ENCODE measurements around a stretch of chr1.

DNA sequence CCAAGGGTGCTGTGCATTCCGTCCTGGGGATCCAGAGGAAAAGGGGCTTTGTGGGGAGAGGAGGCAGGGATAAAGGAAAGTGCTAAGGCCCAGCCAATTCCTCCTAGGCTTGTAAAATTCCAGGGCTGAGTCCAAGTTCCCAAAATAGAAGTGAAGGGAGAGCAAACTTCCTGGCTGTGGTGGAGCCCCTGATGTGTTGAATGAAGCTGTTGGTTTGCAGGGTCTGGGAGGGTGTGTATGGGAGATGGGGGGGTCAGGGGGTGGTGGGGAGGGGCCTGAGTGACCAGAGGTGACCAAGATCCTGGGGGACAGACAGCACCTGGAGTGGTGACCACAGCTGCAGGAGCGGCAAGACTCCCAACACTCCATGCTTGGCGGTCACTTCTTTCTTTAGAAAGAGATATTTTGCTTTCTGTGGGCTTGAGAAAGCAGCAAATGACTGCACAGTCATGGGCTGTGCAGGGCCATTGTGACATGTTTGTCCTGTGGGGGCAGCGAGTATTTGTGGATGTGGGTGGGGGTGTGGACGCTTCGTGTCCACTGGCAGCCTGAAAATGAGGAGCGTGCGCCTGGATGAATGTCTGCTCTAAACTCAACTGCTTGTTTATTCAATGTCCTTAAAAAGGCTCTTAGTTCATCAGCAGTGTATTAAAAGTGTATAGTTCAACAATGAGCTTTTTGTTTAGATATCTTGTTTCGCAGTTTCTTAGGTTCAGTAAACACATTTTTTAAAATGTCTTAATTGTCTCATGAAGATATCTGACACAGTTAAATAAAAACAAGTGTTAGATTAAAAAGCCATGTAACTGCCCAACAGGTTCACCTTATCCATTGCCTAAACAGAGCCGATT is 68.2 kb downstream of the TLR5 start:
- PRO-cap: no peak
- RAMPAGE, long total RNA, 2 experiments: no peak in any of the 2 experiments

DNA sequence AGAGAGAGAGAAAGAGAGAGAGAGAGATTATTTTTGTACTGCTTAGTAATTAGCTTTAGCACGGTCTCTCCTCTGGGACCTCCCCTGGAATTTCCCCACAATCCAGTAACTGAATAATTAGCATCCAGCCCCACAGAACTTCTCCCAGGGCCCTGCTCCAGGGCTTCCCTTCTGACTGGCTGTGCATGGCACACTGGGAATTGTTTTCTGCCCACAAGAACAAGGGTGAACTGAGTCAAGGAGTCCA is 1.3 kb downstream of the TLR5 start:
- PRO-cap: no peak
- RAMPAGE, long total RNA, 2 experiments: no peak in any of the 2 experiments

DNA sequence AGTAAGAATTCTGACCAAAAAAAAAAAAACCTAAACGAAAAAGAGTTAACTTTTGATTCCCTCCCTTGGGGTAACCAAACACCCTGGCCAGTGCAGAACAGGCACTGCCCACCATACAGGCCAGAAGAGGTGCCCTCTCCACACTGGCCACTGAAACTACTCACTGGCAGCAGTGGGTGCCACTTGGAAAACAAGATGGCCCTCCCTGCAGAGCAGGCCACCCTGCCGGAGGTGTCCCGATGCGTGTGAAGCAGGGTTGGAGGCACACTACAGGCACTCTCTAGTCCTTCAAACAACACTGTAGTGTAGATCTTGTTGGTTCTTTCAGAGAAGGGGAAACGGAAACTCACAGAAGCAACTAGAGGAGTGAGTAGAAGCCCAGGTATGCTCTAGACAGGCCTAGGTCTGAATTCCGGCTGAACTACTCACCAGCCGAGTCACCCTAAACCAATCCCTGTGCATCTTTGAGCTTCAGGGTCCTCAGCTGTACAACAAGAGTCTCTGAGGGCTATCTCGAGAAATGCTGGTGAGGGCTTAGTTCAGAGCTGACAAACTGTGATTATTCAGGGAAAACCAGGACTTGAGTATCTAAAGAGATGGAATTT is 87.4 kb upstream of the TLR5 start:
- PRO-cap: no peak
- RAMPAGE, long total RNA, 2 experiments: no peak in any of the 2 experiments

DNA sequence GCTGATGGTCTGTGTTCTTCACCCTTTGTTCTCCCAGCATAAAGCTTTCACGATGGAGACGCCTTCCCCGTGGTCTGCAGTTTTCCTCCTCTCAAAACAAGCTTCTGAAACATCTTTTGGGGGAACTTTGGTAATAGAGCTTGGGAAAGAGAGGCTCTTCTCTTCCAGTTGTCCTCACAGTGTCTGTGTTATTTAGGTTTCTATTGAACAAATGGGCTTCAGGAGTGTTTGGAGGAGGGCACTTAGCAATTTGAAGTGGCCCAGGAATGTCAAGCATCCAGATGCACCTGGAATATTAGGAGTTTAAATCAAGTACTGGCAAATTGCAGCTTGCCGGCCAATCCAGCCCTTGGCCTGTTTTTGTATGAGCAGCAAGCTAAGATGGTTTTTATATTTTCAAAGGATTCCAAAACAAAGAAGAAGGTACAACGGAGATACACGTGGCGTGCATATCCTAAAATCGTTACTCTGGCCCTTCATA is 94.6 kb downstream of the CCDC185 start:
- PRO-cap: no peak
- RAMPAGE, long total RNA, 2 experiments: no peak in any of the 2 experiments

- PRO-cap: no peak
- RAMPAGE, long total RNA, 2 experiments: no peak in any of the 2 experiments
These were observed 867 bp downstream of the CAPN8 start for GRCh38 chr1:223664664-223665004.

DNA sequence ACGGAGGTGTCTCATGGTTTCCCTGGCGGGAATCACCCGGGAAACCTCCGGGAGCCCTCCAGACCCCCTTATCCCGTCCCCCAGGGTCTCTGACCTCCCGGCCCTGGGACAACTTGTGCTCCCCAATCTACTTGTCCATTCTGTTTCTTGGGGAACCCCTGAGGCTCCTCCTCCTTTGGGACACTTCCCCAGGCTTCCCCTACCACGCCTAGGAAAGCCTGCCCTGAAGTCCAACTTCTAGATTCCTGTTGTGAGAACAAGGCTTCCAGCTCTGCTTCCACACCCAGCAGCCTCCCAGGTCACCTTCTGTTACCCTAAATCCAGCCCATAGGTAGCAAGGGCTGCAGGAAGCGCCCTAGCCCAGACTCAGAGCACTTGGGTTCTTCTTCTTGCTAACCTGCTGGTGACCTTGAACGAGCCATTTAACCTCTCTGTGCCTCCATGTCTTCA is 1.1 kb downstream of the CAPN2 start:
- PRO-cap: no peak
- RAMPAGE, long total RNA, 2 experiments: no peak in any of the 2 experiments

DNA sequence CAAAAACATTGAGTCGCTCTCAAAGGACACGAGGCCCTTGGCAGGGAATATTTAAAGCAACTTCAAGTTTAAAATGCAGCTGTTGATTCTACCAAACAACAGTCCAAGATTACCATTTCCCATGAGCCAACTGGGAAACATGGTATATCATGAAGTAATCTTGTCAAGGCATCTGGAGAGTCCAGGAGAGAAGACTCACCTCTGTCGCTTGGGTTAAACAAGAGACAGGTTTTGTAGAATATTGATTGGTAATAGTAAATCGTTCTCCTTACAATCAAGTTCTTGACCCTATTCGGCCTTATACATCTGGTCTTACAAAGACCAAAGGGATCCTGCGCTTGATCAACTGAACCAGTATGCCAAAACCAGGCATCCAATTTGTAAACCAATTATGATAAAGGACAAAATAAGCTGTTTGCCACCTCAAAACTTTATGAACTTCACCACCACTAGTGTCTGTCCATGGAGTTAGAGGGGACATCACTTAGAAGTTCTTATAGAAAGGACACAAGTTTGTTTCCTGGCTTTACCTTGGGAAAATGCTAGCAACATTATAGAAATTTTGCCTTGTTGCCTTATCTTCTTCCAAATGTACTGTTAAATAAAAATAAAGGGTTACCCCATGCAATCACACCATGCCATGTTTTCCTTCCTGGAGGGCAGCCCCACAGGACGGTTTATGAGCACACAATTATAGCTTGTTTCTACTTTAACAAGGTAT is 63.0 kb downstream of the CAPN2 start:
- PRO-cap: no peak
- RAMPAGE, long total RNA, 2 experiments: no peak in any of the 2 experiments

DNA sequence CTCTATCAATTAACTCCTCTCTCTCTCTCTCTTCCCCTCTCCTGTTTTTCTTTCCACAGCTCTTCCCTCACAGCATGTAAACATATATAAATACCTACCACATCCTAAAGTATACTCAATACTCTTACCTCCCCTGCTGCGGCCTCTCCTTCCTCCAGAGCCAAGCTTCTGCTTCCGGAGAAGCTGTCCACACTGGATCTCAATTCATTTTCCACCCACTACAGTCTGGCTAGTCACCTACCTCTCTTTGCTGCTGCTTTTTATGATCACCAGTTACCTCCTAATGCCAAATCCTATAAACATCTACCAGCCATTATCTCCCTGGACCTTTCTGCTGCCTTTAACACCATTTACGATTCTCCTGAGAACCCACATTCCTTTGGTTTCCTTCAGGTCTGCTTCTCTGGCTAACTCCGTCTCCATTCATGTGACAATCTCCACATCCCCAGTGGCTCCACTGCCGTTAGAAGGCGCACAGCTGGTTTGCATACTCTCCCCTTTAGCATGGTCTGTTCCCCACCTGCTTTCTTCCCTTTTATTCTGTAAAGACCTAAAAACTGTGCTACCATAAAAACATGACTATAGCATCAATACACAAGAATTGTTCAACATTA is 64.9 kb downstream of the CAPN2 start:
- PRO-cap: no peak
- RAMPAGE, long total RNA, 2 experiments: no peak in any of the 2 experiments

DNA sequence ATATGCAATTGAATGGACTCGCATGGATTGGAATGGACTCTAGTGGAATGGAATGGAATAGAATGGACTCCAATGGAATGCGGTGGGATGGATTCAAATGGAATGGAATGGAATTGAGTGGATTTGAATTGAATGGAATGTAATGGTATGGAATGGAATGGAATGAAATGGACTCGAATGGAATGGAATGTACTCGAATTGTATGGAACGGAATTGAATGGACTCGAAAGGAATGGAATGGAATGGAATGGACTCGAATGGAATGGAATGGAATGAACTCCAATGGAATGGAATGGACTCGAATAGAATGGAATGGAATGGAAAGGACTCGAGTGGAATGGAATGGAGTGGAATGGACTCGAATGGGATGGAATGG is 99.5 kb upstream of the FBXO28 start:
- PRO-cap: no peak
- RAMPAGE, long total RNA, 2 experiments: no peak in any of the 2 experiments

- PRO-cap: no peak
- RAMPAGE, long total RNA, 2 experiments: no peak in any of the 2 experiments
These were observed 50.2 kb upstream of the FBXO28 start for GRCh38 chr1:224063711-224064156.

DNA sequence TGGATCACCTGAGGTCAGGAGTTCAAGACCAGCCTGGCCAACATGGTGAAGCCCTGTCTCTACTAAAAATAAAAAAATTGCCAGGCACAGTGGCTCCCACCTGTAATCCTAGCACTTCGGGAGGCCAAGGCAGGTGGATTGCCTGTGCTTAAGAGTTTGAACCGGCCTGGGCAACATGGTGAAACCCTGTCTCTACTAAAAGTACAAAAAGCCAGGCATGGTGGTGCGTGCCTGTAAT is 28.6 kb downstream of the FBXO28 start:
- PRO-cap: no peak
- RAMPAGE, long total RNA, 2 experiments: no peak in any of the 2 experiments

- PRO-cap: no peak
- RAMPAGE, long total RNA, 2 experiments: no peak in any of the 2 experiments
These were observed 22.8 kb downstream of the DEGS1 start for GRCh38 chr1:224205876-224206302.

GRCh38 chr1:224434462-224434628 is 252 bp downstream of the WDR26 start:
- PRO-cap: no peak
- RAMPAGE, long total RNA, 2 experiments: no peak in any of the 2 experiments

DNA sequence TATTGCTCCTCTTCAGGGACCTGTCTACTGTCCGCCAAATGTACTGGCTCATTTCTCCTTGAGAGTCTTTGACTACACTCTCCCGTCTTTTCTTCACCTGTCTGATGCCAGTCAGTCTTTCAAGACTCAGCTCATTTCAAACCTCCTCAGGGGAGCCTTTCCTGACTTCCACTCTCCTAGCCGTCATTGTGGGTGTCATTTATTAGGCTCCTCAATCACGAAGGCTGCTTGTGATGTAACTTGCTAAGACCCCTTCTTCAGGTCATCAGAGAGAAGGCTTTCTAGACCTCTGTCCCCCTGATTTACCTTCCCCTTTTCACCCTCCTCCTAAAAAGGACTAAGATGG is 2.2 kb upstream of the WDR26 start:
- PRO-cap: no peak
- RAMPAGE, long total RNA, 2 experiments: no peak in any of the 2 experiments

DNA sequence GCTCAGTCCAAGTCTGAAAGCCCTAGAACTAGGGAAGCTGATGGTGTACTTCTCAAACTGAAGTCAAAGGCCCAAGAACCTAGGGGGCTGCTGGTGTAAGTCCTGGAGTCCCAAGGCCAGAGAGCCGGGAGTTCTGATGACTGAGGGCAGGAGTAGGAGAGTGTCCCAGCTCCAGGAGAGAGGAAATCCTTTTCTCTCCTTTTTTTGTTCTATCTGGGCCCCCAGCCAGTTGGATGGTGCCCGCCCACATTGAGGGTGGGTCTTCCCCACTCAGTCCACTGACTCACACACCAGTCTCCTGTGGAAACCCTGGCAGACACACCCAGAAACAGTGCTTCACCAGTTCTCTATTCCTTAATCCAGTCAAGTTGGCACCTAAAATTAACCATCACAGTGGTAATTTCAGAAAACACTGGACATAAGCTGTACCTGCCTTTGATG is 12.6 kb upstream of the WDR26 start:
- PRO-cap: no peak
- RAMPAGE, long total RNA, 2 experiments: no peak in any of the 2 experiments

DNA sequence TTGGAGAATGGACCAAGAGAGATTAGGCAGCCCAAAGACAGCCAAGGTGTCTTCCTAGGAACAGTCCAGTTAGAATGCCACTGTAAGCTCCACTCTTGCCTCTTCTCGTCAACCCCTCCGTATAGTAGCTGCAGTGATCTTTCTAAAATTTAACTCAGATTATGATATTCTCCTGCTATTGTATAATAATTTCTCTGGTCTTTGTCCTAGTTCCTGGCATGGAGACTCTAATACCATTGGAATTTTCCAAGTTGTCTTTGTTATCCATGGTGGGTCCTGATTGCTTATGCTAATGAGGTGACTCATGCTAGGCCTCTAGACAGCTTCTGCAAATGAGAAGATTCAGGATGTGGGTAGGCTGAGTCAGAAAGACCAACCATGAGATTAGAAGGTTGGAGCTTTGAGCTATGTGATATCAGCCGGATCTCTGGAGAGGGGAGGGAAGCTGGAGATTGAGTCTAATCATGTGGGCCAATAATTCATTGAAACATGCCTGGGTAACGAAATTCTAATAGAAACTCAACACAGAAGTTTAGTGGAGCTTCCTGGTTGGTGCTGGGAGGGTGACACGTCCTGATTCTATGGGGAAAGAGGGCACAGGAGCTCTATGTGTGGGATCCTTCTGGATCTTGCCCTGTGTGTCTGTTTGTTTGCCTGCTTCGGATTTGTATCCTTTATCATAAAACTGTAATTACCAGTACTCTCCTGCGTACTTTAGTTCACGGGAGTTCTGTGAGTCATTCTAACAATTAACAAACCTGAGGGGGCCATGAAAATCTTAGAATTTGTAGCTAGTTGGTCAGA is 73.2 kb upstream of the CNIH3 start:
- PRO-cap: no peak
- RAMPAGE, long total RNA, 2 experiments: no peak in any of the 2 experiments

GRCh38 chr1:224708243-224708973 is 92.3 kb downstream of the CNIH3 start:
- PRO-cap: no peak
- RAMPAGE, long total RNA, 2 experiments: no peak in any of the 2 experiments

GRCh38 chr1:225435971-225436463 is 8.2 kb upstream of the LBR start:
- PRO-cap: no peak
- RAMPAGE, long total RNA, 2 experiments: no peak in any of the 2 experiments

DNA sequence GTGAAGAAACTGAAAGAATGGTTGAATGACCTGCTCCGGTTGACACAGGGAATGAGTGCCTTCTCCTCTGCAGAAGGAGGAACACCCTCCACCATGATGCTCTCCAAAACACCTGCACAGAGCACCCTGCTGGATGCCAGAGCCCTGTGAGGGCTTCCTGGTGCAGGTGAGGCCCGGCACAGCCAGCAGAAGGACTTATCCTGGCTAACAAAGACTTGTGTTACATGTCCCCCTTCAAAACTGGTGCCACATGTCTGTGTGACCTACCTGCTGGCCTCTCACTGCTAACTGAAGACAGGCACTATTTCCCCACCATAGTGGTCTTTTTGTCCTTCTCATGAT is 14.3 kb upstream of the LBR start:
- PRO-cap: no peak
- RAMPAGE, long total RNA, 2 experiments: no peak in any of the 2 experiments

DNA sequence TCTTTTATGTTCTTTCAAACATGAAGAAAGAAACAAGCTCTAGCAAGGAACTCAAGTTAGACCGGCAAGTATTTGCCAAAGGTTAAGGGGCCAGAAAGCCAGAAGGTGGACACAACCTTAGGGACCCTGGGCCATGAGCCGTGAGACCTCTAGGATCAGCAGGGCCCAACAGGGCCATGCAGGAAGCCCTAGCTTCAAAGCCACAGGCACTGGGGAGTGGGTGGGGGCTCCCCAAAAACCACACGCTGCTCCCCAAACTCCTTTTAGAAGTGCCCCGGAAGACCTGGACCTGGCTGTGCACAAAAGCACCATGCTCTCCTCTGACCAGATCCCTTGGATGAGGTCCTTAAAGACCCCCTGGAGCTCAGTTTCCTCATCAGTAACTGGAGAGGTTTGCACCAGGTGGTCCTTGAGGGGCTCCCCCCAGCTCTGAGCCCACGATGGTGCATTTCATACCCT is 40.4 kb upstream of the LBR start:
- PRO-cap: no peak
- RAMPAGE, long total RNA, 2 experiments: no peak in any of the 2 experiments